HL-60 (cell line): ENCODE results near the genes KIZ, XRN2 and FOXA2.

DNA sequence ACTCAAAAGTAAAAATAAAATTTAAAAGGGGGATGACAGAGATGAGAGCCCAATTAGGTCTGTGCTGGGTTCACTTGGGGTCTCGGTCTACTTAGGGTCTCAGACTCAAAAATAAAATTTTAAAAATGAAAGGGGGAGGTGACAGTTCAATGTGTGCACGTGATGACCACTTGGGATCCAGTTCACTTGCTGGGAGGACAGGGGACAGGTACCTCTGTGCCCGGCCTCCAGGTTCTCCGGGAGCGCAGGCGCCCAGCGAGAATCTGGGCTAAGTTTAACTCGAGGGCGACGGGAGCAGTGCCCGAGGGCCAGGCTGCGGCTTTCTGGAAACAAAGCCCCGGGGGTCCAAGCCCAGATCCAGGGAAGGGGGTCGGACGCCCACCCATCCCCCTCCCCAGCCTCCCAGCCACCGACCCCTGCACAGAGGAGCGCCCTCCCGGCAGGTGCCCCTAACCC, 532 bp downstream of the RALGAPA2 start:
- RRBS: 5% methylated on average over 10 of the region's 18 CpGs

GRCh38 chr20:20713138-20713625, 738 bp upstream of the RALGAPA2 start:
- RRBS: no CpG with 5 or more reads among the region's 17 CpGs

DNA sequence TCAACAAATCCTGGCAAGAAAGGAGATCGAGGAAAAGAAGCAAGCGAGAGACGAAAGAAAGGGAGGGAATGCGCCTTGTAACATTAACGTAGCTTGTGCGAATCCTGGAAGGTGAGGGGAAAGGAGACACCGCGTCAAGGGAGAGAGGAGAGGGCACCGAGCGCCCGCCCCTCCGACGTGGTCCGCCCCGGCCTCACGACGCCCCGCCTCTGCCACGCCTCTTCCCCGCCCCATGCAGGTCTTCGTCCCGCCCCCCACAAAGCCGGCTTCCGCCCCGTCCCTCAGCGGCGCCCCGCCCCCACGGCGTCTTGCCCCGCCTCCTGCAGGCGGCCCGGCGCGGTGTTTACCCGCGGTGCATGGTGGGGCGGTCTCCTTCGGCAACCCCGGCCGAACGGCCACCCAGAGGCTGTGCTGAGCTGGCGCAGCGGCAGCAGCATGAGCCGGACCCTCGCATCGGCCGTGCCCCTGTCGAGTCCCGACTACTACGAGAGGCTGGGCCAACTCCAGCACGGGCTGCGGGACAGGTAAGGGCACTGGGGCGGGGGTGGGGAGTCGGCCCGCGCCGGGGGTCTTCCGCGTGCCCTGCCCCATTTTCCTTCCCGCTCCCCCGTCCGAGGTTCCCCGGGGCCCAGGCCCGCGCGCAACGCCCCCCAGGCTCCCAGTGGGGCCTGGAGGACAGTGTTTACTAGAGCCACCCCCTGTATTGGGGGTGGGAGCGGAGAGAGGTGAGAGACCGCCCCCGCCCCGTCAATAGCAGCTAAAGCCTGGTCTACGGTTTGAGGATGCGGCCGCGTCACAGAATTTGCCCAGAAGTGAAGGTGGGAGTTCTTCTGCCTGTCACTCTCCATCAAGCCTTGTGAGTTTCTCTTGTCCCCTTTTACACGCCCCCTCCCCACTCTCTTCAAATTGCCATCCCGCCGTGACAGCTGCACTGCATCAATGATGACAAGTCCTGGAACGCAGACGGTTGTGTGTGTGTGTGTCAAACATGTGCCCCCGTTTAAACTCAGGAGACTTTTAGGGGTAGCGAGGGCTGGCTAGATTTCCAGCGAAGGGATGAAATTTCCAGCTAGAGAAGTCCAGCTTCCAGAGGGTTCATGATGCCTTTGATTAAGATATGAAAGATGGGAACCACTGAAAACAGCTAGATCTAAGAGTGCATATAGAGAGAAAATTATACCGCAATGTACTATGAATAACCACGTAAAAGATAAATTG, at the start of gene KIZ:
TSS of gene KIZ (plus strand) at position 402 of the 1,218 bp plus-strand sequence.
- RRBS: 2% methylated on average over 45 of the region's 86 CpGs

DNA sequence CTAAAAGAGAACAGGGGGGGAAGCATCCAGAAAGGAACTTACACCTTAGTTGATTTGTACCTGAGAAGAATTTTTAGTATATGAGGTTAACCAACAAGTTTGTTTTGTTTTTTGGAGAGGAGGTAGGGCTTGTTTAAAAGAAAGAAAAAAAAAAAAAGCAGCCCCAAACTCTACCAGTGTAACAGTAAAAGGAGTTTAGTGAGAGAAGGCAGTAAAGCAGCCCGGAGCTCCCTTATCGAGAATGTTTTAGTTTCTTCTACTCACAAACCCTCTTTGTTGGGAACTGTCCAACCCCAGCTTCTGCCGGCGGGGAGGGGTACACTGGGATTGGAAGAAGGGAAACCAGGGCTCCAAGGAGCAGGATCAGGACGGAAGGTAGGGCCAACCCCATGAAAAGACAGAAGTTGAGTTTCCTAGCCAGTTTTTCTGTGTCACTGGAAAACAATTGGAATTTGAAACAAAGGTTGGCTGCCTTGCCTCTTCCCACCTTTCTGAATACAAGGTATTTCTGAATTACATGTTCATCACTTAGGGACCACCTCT, 65.9 kb downstream of the KIZ start:
- RRBS: 98% methylated on average over 3 of the region's 5 CpGs

- RRBS: 2% methylated on average over 65 of the region's 84 CpGs
Measured at GRCh38 chr20:21303089-21303924, at the start of gene XRN2. XRN2 (plus strand) TSS chr20:21303331.

- RRBS: 23% methylated on average over 35 of the region's 96 CpGs
Measured at GRCh38 chr20:21521191-21522237, 7.7 kb upstream of the NKX2-2 start.

GRCh38 chr20:21548049-21548862, 34.4 kb upstream of the NKX2-2 start:
- RRBS: no CpG with 5 or more reads among the region's 12 CpGs

DNA sequence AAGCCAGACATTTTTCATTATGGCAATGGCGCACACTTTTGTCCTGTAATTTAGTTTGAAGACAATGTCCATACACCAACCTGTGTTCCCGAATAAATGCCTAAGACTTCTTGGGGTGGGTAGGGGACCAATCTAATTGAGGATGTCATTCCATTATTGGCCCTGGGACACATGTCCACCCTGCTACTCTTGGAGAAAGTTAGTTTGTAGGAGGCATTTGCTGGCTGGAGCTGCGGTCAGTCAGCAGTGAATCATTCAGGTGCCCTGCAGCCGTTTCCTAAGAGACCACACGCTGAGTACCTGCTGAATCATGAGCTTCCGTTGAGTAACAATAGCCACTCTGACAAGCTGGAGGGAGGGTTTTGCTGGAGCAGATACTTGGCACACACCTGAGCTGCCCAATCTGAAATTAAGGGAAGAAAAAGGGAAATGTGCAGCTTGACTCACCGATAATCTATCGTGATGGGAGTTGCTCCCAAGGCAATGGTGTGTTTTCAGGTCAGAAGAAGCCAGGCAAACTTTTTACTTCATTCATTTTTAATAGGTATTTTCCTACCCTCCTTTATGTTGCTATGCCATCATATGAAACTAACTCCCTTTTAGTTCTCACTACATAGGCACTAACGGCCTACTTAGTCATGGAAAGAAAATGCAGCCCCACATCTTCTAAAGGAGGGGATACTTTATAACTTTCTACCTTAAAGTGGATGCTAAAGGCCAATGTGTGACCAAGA, 194.1 kb downstream of the FOXA2 start:
- RRBS: no CpG with 5 or more reads among the region's 9 CpGs

DNA sequence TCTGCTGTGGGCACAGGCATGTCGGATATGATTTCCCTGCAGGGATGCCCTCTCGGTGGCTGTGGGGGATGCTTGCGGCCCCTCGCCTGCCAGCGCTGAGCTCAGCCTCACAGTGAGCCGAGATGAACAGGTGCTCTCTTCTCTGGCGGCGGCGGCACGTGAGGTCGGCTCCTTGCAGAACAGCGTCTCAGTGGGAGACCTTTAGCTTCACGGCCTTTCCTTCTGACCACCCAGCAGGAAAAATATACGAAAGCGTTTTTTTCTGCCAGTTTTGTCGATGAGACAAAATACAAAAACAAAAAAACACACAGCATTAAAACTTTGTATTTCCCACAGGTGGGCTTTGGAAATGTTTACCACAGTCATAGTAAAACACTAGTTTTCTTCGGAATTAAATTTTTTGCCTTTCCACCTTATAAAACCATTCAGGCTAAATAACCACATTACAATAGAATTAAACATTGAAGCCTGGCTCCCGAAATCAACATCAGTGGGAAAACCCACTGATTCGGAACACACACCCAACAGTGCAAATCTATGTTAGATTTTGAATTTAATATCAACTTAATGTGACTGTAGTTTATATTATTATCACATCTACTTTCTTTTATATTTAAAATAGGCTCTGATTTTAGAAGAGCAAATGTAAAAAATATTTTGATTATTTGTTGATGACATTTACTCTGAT, 23.4 kb downstream of the FOXA2 start:
- RRBS: no CpG with 5 or more reads among the region's 19 CpGs

- RRBS: no CpG with 5 or more reads among the region's 12 CpGs
Measured at GRCh38 chr20:22576250-22576697, 8.1 kb downstream of the FOXA2 start.

DNA sequence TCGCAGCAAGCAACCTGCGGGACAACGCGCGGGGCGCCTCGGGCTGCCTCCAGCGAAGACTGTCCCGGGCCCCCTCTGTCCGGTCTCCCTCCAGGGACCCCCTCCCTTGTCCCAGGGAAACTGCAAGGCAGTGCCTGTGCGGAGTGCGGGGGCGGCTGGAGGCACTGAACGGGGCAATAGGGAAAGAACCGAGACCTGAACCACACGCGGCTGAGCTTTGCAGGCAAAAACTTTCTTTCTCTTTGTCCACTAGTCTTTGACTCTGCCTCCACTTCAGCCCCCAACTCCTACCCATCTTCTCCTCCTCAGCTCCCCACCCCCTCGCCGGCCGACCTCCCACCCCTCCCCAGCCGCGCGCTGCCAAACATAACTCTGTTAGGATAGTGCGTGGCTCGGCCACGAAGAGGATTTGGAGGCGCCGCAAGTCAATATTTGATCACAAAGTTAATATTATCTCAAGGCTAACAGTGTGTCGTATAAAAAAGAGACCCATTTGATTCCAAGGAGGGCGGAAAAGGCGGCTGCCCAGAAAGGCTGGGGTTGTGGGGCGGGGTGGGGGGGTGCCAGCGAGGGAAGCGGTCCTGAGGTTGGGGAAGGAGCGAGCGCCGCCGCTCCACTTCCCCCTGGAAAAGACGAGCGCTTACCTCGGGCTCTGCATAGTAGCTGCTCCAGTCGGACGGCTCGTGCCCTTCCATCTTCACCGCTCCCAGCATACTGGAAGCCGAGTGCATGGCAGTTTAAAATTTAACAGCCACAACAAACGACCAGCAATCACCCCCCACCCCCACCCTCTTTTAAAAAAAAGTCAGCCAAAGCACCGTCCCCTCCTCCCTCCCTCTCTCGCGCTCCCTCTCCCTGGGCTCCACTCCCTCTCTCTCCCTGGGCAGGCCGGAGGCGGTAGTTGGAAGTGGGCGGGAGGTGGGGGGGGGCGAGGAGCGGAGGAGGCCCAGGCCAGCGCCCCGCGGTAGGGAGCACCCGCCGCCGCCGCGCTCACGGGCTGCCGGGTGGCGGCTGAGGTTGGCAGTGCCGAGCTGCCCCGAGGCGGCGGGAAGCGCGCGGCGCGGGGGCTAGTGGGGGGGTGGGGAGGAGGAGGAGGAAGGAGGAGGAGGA, at the start of gene FOXA2:
TSS of gene FOXA2 (minus strand) at position 1,025 of the 1,110 bp plus-strand sequence.
- RRBS: 13% methylated on average over 19 of the region's 75 CpGs

DNA sequence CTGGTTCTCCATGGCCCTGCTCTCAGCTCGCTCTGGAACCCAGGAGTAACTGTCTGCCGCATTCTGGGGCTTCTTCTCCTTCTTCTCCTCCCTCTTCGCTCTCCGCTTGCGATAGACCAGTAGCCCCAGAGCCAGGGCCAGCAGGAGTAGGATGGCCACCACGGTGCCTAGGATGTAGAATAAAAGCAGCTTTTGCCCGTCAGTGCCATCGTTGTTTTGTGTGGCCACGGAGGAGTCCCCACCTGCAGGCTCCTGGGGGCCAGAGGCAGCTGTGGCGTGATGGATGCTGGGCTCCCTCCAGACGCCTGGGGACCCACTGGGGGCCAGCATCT, 1.9 kb downstream of the CD93 start:
- RRBS: no CpG with 5 or more reads among the region's 11 CpGs

DNA sequence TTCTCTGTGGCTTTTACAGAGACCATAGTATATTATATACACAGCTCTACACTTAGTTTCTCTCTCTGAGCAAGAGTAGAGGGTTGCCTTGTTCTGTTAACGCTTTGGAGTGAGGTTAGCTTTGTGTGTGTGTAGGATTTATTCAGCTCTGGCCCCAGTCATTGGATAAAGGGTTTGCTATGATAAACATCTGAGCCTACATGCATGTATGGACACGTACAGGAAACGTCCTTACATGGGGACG, 53.3 kb upstream of the CD93 start:
- RRBS: no CpG with 5 or more reads among the region's 4 CpGs

- RRBS: 21% methylated on average over 3 of the region's 15 CpGs
Measured at GRCh38 chr20:23142148-23142890, 56.2 kb upstream of the CD93 start.

- RRBS: no CpG with 5 or more reads among the region's 7 CpGs
Measured at GRCh38 chr20:23154991-23155668, 69.0 kb upstream of the CD93 start.

- RRBS: 3% methylated on average over 27 of the region's 71 CpGs
Measured at GRCh38 chr20:23357622-23358583, 4.1 kb upstream of the GZF1 start.

- RRBS: no CpG with 5 or more reads among the region's 6 CpGs
Measured at GRCh38 chr20:23364190-23364657, 2.2 kb downstream of the GZF1 start.

DNA sequence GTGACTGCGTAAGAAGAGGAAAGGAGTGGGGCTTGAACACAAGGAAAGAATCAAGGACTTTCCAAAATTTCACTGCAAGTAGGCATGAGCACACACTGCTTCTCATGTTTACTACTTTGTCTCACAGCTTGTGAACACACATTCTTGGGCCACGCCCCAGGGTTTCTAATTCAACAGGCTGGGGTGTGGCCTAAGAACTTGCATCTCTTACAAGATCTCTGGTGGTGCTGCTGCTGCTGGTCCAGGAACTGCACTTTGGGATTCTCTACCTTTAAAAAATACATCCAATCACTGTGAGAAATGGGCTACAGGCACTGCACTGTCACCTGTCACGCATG, 11.5 kb downstream of the CST3 start:
- RRBS: no CpG with 5 or more reads among the region's 3 CpGs

DNA sequence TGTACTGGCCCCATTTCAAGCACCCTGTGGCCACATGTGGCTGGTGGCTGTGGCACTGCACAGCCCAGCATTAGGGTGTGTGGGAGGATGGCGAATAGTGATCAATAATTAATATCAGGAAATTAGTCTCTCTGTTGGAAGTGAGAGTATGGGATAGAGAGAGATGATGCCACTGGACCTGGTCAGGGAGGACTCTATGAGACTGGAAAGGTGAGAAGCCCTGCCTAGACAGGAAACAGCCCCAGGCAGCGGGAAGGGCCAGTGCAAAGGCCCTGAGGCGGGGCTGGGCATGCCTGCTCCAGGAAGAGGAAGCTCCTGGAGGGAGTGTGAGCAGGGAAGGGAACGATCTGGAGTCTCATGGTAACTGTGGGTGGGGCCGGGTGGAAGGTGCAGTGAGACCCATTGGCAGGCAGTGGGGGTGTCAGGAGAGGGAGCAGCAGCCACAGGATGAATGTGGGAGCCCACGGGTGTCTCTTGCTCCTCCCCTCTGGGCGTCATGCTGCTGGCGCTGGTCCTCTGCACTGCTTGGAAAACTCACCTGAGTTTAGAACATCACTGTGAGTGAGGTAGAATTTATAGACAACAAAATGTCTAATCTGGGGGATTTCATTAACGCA, 1.8 kb upstream of the CST3 start:
- RRBS: no CpG with 5 or more reads among the region's 9 CpGs